Umbilical cord (tissue), 2 donors: ENCODE data around the gene MACROH2A2.

GRCh38 chr10:69425527-69426734, 9.2 kb upstream of the TACR2 start:
- RAMPAGE, long total RNA: no peak

GRCh38 chr10:69911494-69911838, 109.8 kb downstream of the COL13A1 start:
- RAMPAGE, long total RNA: no peak

DNA sequence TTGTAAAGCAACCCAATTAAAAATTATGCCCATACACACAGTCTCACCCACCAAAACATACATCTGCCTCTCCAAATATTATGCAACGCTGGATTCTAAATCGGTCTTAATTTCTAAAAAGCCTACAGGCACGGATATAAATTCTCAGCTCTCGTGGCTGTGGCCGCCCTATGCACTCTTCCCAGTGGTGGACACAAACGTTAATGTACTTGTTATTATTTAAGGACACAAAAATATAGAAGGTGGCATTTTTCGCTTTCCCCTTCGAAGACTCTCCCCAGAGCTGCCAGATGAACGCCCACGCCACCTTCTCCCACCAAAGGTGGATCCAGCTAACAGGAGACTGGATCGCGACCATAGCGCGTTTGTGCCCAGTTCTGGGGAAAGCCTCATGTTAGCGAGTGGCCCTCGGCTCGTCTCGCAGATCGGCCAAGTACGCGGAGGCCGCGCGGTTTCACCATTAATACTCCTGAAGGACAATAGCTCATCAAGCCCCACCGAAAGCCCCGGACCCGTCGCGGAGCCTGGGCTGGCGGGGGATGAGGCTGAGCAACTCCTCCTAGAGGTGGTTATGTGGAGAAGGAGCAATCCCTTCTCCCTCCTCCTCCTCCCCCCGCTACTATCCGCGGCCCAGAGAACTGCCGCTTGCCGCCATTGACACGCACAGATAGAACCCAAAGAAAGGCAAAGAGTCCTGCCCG, at the start of gene MACROH2A2:
TSS of gene MACROH2A2 (plus strand) at position 633 of the 701 bp plus-strand sequence.
- RAMPAGE, long total RNA: no peak

GRCh38 chr10:70130791-70131569, 1.6 kb downstream of the AIFM2 start:
- RAMPAGE, long total RNA: no peak

DNA sequence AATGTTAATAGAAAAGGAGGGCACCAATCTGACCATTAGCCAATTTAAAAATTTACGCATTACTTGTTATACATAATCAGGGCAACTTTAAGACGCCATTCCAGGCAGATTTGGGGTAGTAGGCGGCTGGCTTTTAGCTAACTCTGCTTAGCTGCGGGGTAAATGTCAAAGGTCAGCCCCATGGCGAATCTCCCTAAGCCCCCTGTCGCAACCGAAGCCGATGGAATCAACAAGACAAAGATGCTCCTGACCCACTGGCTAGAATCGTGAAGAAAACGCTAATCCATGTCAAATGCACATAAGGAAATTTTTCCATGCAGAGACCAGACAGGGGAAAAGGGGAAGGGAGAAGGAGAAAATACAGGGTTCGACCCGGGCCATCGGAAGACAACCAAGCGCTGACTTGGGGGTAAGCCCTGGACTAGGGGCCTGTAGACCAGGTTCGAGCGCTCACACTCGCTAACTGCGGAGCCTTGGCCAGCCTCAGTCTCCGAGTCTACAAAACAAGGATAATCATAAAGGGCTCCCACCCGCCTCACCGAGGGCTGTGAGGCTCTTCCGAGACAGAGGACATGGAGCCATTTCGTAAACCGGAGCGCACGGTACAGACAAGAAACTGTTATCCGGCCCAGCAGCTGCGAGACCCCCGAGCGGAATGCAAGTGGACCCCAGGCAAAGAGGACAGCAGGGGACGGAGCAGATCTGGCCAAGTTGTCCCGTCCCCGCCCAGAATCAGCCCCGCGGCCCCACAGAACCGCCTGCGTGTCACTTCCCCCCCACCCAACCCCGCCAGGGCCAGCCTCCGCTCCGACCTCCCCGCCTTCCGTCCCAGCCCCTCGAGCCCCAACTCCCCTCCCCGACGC, 548 bp downstream of the SAR1A start:
- RAMPAGE, long total RNA: no peak

GRCh38 chr10:70255188-70255536, 21.9 kb upstream of the PPA1 start:
- RAMPAGE, long total RNA: no peak

- RAMPAGE, long total RNA: no peak
Observed at GRCh38 chr10:70376693-70377328, 5.6 kb downstream of the LRRC20 start.

GRCh38 chr10:70480056-70481061, 1.8 kb downstream of the PALD1 start:
- RAMPAGE, long total RNA: no peak

GRCh38 chr10:70573620-70574148, 28.9 kb downstream of the PRF1 start:
- RAMPAGE, long total RNA: no peak

- RAMPAGE, long total RNA: no peak
Observed at GRCh38 chr10:70742376-70743039, 42.7 kb downstream of the TBATA start.

DNA sequence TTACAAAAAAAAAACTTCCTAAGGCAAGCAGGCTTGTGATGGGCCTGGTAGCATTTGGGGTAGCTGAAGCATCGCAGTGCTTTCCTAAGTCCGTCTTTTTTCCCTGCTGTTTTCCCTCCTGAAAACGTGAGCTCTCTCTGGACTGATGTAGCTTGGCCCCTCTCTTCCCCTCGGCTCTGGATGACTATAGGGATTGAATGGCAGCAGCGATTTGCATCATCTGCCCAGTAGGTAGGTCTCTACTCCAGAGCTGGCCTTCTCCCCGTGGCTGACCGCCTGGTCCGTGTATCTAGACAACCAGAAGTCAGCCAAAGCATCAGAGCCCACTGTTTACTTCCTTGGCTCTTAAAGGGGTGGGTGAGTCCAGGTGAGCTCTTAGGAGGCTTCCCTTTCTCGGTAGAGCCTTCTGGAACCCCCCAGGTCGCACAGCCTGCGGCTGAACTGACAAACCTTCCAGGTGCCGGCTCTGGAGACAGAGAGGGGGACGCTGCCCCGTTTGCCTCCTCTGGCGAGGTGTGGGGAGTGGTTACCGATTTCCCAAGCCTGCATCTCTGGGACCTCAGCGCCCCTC, 1.1 kb downstream of the PCBD1 start:
- RAMPAGE, long total RNA: no peak

DNA sequence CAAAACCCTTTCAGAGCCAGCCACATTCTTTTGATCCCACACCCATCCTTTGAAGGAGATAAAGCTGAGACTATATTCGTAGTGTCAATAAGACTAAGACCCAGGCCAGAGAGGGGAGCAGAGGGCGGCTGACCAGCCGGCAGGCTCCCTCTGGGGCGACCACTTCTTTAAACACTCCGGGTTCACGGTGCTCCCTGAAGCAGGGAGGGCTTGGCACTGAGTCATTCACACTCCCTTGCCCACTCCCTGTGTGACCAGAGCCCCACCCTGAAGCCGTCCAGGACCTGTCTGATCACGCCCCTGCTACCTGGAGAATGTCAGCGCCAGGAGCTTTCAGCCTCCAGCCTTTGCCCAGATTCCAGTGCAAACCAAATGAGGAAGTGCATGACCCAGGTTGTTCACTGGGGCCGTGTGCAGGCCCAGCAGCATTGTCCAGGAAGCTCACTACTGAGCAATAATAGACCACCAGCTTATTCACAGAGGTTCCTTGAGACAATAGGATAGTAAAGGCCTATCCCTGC, 34.4 kb downstream of the UNC5B start:
- RAMPAGE, long total RNA: no peak

DNA sequence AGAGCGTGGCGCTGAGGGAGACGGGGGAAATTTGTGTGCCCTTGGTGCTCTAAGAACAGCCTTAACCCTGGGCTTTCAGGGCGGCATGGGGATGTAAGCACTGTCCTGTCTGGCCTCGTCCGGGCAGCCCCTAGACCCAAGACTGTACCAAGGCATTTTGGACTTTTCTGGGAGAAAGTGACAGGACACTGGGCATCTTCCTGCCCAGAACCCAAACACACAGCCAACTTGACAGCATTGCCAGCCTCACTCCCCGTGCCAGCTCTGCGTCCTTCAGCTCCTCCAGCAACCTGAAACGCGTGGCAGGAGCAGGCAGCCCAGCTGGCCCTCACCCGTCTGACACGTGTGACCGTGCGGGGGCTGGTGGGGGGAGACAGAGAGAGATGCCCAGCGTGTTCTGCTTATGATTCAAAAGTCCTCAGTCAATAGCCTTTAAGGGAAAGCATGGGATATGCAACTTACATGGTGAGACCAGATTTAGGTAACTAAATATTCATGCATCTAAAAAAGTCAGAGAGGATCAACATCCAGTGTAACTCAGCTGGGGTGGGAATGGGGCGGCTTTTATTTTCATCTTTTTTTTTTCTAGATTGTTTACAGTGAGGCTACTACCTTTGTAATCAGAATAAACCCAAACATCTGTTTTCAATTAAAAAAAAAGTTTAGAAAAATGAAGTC, 50.3 kb upstream of the SLC29A3 start:
- RAMPAGE, long total RNA: no peak

DNA sequence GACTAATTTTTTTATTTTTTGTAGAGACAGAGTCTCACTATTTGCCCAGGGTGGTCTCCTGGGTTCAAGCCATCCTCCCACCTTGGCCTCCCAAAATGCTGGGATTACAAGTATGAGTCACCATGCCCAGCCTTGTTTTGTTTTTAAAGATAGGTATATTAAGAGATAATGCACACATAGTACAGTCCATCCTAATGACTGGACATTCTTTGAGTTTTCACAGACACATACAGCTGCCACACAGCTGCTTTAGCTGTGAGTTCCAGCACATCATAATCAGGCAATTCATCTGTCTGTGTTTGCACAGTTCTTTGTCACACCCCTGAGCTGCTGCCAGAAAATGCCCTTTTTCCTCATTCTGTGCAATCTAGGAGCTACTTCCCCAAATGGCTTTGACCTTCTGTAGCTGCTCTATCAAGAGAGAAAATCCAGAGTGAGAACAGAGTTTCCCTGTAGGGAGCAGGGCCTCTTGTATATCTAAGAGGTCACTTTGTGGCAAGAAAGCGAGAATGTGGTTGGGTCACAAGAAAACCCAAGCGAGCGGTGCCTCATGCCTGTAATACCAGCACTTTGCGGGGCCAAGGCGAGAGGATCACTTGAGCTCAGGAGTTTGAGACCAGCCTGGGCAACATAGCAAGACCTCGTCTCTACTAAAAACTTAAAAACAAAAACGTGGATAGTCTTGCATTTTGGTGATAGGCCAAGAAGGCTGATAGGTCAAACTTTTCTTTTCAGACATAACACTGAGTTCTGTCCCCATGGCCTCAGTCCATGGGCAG, 24.3 kb downstream of the SLC29A3 start:
- RAMPAGE, long total RNA: no peak

GRCh38 chr10:71472035-71472422, 75.3 kb downstream of the CDH23 start:
- RAMPAGE, long total RNA: no peak

DNA sequence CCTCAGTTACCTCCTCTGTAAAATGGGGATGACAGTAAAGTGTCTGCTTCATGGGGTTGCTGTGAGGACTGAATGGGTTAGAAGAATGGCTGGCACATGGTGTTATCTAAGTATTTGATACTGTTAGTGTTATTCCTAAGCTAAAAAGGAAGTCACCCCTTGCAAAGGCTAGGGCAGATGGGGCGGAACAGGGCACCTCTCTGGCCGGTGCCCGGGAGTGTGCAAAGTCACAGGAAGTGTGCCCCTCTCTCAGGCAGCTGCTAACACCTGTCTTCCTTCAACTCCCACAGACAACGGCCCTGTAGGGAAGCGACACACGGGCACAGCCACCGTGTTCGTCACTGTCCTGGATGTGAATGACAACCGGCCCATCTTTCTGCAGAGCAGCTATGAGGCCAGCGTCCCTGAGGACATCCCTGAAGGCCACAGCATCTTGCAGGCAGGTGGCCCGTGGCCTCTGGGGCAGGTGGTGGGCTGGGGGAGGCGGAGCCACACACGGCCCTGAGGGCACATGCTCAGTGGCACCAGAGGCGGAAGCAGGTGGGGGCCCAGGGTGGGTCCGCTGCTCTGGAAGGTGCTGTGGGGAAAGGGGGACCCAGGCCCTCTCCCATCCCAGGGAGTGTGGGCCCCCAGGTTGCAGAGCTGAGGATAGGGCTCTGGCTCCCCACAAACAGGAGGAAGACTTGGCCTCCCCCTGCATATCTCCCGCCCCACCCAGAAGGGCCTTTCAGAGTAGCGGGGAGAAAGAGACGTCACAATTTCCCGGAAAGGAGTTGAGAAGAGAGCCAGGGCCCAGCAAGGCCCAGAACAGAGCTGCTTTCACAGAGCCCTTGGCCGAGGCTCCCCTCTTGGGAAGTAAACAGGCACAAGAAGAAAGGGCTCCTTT, 7.0 kb downstream of the C10orf105 start:
- RAMPAGE, long total RNA: no peak

DNA sequence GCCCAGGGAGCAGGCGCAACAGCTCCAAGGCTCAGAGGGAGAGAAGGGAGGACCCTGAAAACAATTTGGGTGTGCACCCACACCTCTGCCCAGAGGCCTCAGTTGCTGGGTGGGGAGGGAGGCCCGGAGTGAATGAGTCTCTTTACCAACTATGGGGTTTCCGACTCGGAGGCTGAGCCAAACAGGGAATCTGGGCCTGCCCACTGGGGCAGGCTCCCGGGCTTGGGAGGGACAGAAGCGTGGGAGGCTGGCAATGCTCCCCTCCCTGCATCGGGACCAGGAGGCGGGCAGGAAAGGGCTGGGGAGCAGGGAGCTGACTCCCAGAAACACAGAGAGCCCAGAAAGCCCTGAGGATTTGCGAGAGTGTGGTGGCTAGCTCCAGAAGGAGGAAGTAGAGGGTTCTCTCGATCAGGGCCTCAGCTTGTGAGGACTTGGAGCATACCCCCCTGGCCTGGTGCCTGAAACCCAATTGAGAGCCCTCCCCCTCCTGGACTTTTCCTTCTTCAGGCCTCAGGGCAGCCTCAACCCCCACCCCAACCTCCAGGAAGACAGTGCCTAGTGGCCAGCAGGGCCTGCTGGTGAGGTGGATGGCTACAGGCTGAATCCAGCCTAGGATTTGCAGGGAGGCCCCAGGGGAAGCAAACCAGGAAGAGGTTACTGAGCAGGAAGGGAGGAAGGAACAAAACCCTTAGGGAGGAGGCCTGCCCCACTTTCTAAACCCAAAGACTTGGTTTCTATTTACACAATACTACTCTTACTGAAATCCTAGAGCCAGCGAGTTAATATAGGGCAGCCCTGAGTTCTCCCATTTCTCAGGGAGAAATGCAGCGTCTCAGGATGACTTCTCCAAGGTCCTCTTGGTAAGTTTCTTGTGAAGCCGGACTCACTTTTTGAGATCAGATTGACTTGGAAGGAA, 6.1 kb downstream of the C10orf105 start:
- RAMPAGE, long total RNA: no peak

- RAMPAGE, long total RNA: no peak
Observed at GRCh38 chr10:71742070-71742672, 22.6 kb upstream of the C10orf105 start.

DNA sequence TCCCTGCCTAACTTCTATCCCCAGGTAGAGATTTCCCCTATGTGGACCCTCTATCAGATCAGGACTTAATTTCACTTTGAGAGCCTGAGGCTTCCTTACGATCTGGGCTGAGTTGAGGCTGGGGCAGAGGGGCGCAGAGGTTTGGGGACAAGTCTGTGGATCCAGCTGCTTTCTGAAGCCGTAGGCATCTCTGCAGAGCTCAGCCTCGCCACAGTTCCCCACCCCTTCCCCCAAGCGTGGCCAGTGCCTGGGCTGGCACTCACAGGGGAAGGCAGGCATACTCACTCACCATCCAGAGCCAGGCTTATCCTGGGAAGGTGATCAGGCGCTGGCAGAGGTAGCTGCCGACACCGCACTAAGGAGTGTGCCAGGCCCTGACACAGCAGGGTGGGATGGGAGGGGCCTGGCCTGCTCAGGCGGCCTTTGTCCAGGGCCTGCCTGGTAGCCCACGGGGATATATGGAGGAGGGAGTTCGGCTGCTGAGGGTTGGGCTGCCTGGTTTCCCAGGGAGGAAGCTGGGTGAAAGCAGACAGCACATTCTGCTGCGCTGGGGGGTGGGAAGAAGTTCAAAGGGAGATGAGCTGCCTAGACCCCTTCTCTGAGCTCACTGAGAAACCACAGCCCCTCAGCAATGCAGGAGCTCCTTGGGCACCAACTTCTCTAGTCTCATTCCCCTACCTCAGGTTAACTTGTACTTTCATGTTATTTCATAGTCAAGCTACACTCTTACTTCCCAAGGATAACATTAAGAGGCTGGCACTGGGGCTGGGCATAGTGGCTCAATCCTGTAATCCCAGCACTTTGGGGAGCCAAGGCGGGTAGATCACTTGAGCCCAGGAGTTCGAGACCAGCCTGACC, 15.8 kb downstream of the VSIR start:
- RAMPAGE, long total RNA: no peak

GRCh38 chr10:71766678-71766920, 6.7 kb downstream of the VSIR start:
- RAMPAGE, long total RNA: no peak